ENCODE data around the genes GSTM5 and LRIF1.

- PRO-cap: no peak
Measured at GRCh38 chr1:109492975-109493545, 834 bp upstream of the CYB561D1 start.

GRCh38 chr1:109532179-109532697 lies 7.4 kb upstream of the GPR61 start:
- PRO-cap: no peak

DNA sequence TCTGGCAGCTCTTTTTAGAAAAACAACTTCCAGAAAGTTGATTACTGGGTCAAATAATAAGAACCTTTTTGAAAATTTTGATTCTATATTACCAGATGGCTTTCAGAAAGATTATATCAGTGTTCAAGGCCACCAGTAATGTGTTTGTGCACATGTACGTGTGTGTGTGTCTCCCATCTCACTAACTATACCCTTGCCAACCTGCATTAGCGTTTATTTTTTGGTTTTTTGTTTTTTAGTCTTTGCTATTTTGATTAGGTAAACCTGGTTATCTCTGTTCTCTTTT lies 1.0 kb downstream of the GNAT2 start:
- PRO-cap: no peak

- PRO-cap: no peak
Measured at GRCh38 chr1:109627038-109627690, 7.5 kb downstream of the AMPD2 start.

GRCh38 chr1:109628494-109628937 lies 8.9 kb downstream of the AMPD2 start:
- PRO-cap: no peak

DNA sequence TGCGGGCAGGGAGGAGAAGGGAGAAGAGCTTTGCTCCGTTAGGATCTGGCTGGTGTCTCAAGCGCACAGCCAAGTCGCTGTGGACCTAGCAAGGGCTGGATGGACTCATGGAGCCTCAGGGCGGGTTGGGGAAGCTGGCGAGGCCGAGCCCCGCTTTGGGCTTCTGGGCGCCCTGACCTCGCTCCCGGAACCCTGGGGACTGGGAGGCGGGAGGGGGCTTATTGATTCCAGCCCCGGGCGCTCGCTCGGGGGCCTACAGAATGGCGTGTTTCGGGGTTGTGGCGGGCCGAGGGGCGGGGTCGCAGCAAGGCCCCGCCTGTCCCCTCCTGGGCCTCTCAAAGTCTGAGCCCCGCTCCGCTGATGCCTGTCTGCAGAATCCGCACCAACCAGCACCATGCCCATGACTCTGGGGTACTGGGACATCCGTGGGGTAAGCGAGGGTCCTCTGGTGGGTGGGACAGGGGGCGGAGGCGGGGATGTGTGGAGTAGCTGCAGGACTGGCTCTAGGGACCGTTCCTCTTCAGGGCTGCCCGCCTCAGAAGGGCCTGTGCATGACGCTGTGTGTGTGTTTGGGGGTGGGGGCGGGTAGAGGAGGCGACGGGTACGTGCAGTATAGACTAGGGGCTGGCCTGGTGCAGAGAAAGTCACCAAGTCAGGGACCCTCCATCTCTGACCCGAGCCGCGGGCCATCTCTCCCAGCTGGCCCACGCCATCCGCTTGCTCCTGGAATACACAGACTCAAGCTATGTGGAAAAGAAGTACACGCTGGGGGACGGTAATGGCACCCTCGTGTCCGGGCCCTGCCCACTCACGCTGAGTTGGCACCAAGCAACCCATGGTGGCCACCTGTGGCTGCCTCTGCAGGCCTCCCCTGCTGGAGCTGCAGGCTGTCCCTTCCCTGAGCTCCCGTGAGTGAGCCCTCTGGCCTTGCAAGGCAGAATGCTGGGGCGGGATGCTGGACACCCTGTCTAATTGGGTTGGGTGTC lies at the start of gene GSTM5:
GSTM5 (plus strand) TSS at position 333 of the 986 bp plus-strand sequence.
- PRO-cap: unidirectional peak, minus-strand start at position 255 of the sequence

- PRO-cap: no peak
Measured at GRCh38 chr1:109715622-109715931, 3.5 kb downstream of the GSTM5 start.

- PRO-cap: no peak
Measured at GRCh38 chr1:109883252-109883931, 27.3 kb upstream of the CSF1 start.

DNA sequence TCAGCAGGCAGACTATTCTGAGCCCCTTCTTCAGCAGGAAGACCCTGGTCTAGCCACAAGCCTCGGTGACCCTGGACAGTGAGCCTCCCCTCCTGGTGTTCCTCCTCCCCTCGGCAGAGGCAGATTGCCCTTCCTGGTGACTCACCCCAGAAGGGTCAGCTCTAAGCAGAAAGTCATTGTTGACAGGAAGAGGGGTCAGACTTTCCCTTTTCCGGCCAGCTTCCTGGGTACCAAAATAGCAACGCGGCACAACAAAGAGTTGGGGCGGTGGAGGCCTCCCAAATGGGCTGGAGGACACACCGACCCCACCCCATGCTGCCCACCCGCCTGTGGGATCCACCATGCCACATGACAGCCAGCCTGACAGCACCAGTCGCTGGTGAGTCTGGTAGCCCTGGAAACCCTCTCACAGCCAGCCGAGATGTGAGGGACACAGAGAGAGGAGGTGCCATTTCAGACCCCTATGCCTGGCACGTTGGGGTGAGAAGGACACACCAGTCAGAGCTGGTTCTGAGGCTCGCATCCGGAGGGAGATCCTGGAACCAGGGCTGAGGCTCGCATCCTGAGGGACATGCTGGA lies 14.7 kb upstream of the CSF1 start:
- PRO-cap: no peak

- PRO-cap: no peak
Measured at GRCh38 chr1:109911448-109911758, 754 bp downstream of the CSF1 start.

DNA sequence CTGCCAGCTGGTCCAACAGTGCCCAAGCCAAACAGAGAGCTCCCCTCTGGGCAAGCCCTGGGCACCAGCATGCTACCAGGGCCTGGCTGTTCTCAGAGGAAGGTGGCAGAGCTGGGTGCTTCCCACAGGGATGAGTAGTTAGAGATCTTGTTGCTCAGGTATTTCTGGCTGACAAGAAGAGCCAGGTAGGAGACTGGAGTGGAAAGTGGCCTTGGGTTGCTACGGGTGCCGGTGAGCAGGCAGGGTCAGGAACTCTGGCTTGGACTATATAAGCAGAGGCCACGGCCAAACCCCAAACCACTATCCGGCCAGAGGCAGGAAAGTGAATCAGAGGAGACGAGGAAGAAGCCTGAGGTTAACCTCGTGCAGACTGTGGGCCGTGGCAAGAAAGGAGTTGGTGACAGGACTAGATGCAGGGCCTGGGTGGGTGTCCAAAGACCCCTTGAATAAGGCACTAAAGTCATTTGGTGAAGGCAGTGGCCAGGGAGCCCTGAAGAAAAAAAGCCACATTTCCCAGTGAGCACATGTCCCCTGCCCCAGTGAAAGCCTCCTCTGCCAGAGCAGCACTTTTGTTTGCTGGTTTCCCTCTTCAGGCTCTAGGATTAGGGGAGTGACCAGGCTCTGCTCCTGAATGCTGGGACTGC lies 23.2 kb downstream of the CSF1 start:
- PRO-cap: no peak

DNA sequence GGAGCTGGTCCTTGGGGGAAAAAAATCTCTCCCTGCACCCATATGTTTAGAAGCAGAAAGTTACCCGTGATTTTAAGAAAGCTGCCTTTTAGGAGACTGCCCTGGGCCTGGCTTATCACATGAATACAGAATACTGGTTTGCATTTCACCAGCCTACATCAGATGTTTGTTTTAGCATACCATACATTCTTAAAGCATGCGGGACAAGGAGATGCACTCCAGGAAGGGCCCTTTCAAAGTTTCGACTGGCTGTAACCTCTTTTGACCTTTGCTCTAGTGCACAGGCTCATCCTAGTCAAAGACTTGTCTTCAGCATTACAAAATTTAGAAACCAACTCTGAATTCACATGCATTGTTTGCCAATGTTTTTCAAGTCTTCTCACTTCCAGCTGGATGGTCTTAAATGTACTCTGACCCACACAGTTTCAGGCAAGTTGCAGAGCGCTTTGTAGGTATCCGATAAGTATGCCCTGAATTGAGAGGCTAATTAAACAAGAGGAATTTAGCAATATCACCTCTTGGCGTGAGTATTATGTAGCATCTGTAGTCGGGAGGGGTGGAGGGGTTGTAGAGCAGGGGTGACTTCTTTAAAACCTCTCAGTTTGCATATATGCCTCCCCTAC lies 24.6 kb upstream of the AHCYL1 start:
- PRO-cap: no peak

GRCh38 chr1:109985841-109986962 lies 1.6 kb downstream of the AHCYL1 start:
- PRO-cap: no peak

DNA sequence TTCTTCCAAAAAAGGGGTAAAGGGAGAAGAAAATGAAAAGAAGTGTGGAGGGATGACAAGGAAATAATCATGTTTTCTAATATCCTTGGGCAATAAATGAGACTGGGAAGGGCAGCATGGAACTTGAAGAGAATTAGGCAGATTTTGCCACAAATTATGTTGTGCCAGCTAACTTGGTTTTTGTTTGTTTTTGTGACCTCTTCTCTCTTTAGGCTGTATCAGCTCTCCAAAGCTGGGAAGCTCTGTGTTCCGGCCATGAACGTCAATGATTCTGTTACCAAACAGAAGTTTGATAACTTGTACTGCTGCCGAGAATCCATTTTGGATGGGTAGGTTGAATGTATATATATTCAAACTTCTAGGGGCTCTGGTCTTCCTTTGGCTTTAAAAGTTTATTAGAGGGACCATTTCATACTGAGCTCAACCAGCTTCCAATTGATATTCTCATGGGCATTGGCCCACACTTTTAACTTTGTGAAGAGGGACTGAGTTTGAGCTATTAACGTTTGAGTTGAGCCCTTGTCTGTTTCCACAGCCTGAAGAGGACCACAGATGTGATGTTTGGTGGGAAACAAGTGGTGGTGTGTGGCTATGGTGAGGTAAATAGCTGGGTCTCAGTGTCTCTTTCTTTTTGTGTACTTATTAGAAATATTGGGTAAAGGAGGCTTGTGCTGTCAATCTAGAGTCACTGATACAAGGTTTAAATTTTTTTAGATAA lies 18.1 kb upstream of the STRIP1 start:
- PRO-cap: no peak

DNA sequence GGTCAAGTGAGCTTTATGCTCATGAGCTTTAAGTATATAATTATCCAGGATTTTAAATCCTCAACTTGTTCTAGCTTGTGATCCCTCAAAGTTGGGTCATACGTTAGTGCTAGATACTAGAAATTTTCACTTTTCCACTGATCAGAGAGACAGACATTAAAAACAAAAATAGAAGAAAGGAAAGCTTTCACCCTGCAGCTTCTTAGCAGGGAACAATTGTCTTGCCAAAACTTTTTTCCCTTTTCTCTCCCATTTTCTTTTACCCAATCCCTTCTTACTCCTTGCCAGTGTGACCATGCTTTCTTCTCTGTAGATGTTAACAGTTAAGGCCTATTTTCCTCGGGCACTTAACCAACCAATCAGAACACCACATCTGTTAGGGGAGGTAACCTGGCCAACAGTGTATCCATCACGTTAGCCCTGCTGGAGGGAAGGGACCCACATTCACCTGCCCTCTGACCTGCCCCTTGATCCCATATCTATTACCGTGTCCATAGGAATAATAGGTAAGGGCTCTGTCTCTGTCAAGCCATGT lies 11.3 kb upstream of the STRIP1 start:
- PRO-cap: no peak

- PRO-cap: no peak
Measured at GRCh38 chr1:110347483-110348221, 8.5 kb downstream of the RBM15 start.

GRCh38 chr1:110513382-110513818 lies 5.6 kb downstream of the KCNA10 start:
- PRO-cap: no peak

GRCh38 chr1:110897383-110898085 lies 24.6 kb downstream of the CD53 start:
- PRO-cap: no peak

- PRO-cap: no peak
Measured at GRCh38 chr1:110899380-110899813, 26.4 kb downstream of the CD53 start.

GRCh38 chr1:110963174-110964128 lies at the start of gene LRIF1:
TSS of gene LRIF1 (minus strand) at chr1:110963922.
- PRO-cap: unidirectional peak, plus-strand start at chr1:110963345; bidirectional peak, plus-strand start at chr1:110963547, minus-strand start at chr1:110963533; bidirectional peak, plus-strand start at chr1:110964312, minus-strand start at chr1:110963920

All from colonic mucosa (tissue), 1 donor.